Measurements from ENCODE around the genes TEK and TAF1L.

- RRBS = no CpG with 5 or more reads among the region's 59 CpGs
CAGE:
- cytosol, long polyA plus RNA = no peak
- long polyA plus RNA = no peak
- nucleus, long polyA plus RNA = no peak
Measured at GRCh38 chr9:21994904-21995618, 14.0 kb downstream of the CDKN2B start.

DNA sequence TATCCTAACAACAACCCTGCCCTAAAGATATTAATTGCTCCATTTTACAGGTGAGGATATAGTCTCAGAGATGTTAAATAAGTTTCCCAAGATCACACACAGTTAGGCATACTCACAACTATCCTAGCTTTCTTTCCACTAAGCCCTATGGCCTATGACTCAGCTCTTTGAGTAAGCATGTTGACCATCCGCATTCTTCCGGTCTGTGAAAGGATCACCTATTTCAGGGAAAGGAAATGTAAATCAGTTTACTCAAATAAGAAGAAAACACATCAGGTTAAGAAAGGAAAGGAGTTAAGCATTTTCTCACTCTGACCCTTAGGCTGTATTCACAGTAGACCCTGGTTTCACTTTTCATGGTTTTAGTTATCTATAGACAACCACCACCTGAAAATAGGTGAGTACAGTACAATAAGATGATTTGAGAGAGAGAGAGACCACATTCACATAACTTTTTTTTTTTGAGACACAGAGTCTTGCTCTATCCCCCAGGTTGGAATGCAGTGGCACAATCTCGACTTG lies 145.9 kb downstream of the CAAP1 start:
- RRBS = no CpG with 5 or more reads among the region's 3 CpGs
CAGE:
- cytosol, long polyA plus RNA = no peak
- long polyA plus RNA = no peak
- nucleus, long polyA plus RNA = no peak

GRCh38 chr9:26955145-26955798 lies 940 bp upstream of the IFT74 start:
- RRBS = no CpG with 5 or more reads among the region's 4 CpGs
CAGE:
- cytosol, long polyA plus RNA = no peak
- long polyA plus RNA = no peak
- nucleus, long polyA plus RNA = no peak

GRCh38 chr9:27108878-27109633 lies at the start of gene TEK:
Gene TEK (plus strand): TSS chr9:27109225.
- RRBS = no CpG with 5 or more reads among the region's 11 CpGs
CAGE:
- cytosol, long polyA plus RNA = no peak
- long polyA plus RNA = no peak
- nucleus, long polyA plus RNA = no peak

DNA sequence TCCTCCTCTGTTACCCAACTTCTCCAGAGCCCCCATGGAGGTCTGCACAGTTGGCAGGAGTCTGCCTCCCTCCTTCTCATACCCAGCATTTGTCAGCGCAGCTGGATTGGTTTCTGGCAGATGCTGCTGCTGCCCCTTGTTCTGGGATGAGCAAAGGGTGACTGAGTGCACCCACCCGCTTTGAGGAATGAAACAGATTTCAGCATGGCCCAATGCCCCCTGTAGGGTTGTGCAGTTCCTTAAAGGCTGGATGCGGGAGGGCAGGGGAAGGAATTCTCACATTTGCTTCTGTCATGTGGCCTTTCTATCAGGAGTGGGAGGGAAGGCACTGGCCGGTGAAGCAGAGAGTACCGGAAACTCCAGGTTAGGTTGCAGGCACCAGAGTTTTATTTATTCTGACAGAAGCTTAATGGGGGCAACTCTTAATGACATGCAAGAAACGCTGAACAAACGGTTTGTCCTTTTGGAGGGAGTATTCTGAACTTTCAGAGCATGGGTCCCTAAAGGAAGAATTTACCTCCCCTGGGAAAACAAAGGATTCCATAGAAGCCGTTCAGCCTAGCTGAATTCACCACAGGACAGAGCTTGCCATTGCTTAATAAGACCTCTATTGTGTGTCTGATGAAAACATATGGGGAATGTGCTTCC lies 44.0 kb upstream of the EQTN start:
- RRBS = no CpG with 5 or more reads among the region's 8 CpGs
CAGE:
- cytosol, long polyA plus RNA = no peak
- long polyA plus RNA = no peak
- nucleus, long polyA plus RNA = no peak

GRCh38 chr9:27341839-27342381 lies 45.0 kb upstream of the EQTN start:
- RRBS = no CpG with 5 or more reads among the region's 7 CpGs
CAGE:
- cytosol, long polyA plus RNA = no peak
- long polyA plus RNA = no peak
- nucleus, long polyA plus RNA = no peak

- RRBS = no CpG with 5 or more reads among the region's 18 CpGs
CAGE:
- cytosol, long polyA plus RNA = no peak
- long polyA plus RNA = no peak
- nucleus, long polyA plus RNA = no peak
Measured at GRCh38 chr9:27369510-27370462, 72.8 kb upstream of the EQTN start.

GRCh38 chr9:27379294-27379679 lies 82.3 kb upstream of the EQTN start:
- RRBS = no CpG with 5 or more reads among the region's 4 CpGs
CAGE:
- cytosol, long polyA plus RNA = no peak
- long polyA plus RNA = no peak
- nucleus, long polyA plus RNA = no peak

- RRBS = no CpG with 5 or more reads among the region's 5 CpGs
CAGE:
- cytosol, long polyA plus RNA = no peak
- long polyA plus RNA = no peak
- nucleus, long polyA plus RNA = no peak
Measured at GRCh38 chr9:30697512-30697759, 1484.0 kb upstream of the LINGO2 start.

DNA sequence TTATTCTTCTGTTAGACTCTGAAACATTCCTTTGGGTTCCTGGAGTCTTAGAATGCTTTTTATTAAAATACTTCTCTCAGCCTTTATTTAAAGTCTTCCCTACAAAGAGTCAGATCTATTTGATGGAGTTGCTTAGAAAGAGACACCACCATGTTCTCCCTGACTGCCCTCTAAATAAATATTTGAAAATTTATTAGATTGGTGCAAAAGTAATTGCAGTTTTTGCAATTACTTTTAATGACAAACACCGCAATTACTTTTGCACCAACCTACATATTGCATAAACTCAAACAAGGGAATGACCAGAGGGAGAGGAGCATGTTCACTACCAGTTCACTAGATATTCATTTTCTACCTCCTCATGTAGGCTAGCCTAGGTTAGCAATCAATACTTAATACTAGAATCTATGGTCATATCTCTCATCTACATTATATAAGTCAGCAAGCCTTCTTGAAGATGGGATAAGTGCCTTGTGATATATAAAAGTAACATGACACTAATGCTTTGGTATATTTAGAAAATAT lies 1557.6 kb upstream of the LINGO2 start:
- RRBS = no CpG with 5 or more reads among the region's 1 CpG
CAGE:
- cytosol, long polyA plus RNA = no peak
- long polyA plus RNA = no peak
- nucleus, long polyA plus RNA = no peak

GRCh38 chr9:32004634-32004941 lies 379.9 kb upstream of the ACO1 start:
- RRBS = no CpG with 5 or more reads among the region's 2 CpGs
CAGE:
- cytosol, long polyA plus RNA = no peak
- long polyA plus RNA = no peak
- nucleus, long polyA plus RNA = no peak

GRCh38 chr9:32635451-32635768 lies at the start of gene TAF1L:
Gene TAF1L (minus strand): TSS chr9:32635669.
- RRBS = no CpG with 5 or more reads among the region's 21 CpGs
CAGE:
- cytosol, long polyA plus RNA = no peak
- long polyA plus RNA = no peak
- nucleus, long polyA plus RNA = no peak

GRCh38 chr9:33023896-33024555 lies 1.0 kb upstream of the DNAJA1 start:
- RRBS = no CpG with 5 or more reads among the region's 14 CpGs
CAGE:
- cytosol, long polyA plus RNA = no peak
- long polyA plus RNA = no peak
- nucleus, long polyA plus RNA = no peak

DNA sequence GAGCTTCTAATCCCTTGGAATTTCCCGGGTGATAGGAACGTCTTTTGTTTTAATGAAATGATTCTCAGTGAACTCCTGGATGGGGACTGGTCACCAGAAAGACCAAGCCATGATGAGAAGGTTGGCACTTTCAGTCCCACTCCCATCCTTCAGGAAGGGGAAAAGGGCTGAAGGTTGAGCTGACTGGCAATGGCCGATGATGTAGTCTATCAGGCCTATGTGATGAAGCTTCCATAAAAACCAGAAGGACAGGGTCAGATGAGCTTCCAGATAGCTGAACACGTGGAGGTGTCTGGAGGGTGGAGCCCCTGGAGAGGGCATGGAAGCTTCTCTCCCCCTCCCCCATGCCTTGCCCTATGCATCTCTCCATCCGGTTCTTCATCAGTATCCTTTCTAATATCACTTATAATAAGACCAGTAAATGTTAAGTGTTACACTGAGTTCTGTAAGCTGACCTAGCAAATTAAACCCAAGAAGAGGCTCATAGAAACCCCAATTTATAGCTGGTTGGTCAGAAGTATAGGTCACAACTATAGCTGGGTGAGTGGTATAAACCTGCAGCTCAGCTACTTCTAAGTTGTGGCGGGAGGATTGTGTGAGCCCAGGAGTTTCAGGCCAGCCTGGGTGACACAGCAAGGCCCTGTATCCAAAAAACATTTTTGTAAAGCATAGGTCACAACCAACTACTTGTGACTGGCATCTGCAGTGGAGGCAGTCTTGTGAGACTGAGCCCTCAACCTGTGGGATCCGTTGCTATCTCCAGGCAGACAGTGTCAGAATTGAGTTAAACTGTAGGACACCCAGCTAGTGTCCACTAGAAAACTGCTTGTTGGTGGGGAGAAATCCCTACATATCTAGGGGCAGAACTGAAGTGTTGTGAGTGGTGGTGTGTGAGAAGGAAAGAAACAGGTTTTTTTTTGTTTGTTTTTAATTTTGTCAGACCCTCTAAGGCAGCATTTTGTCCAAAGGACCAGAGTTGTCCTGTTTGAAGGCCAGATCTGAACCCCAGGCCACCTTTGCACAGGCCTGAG lies 32.8 kb upstream of the SMU1 start:
- RRBS = no CpG with 5 or more reads among the region's 7 CpGs
CAGE:
- cytosol, long polyA plus RNA = no peak
- long polyA plus RNA = no peak
- nucleus, long polyA plus RNA = no peak

- RRBS = no CpG with 5 or more reads among the region's 7 CpGs
CAGE:
- cytosol, long polyA plus RNA = no peak
- long polyA plus RNA = no peak
- nucleus, long polyA plus RNA = no peak
Measured at GRCh38 chr9:33120249-33120860, 43.9 kb upstream of the SMU1 start.

DNA sequence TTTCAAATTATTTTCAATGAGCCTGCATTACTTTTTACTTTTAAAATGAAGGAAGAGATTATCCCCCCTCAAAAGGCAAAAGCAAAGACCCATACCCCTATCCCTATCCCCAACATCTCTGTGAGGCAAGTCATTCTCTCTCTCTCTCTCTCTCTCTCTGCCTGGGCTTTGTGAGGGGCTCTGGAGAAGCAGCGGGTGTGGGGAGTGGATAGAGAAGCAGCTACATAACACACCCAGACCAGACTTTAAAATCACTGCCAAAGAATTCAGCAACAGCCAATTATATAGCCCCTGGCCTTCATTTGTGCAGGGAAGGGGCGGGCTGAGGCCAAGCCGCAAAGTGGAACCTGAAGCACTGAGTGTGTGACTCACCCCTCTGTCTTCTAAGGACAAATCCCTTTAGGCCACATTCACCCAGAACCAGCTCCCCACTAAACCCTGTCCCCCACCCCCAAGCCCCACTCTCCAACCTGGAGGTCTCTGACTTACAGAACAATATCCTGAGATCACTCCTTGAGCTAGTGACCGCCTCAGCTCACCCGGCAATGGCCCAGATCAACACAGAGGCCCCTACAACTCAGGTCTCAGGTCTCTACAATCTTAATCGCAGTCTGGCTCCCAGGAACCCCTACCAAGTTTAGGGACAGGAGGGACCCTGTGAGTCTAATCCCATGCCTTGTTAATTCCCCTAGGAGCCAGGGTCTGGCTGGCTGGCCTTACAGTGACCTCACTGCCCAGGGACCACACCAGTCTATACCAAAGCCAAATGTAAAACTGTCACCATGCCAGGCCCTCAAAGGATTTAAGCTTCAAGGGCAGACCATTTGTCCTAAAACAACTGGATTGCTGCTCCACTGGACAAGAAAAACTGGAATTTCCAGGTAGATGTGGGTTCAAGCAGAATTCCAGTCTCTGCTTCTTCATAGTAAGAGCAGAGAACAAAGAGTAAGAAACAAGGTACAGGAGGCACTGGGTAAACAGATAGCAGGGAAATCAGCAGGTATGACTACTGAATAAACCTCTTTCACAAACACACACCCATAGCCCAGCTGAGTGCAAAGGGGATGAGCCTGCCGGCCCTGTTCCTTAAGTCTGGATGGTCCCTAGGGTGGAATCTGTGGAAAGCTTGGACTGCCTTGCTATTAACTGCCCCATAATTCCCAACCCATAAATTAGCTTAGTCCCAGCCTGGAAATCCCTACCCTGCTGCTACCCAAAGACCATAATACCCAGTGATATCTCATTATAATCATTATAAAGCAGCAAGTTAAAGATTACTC lies 5.8 kb downstream of the B4GALT1 start:
- RRBS = no CpG with 5 or more reads among the region's 7 CpGs
CAGE:
- cytosol, long polyA plus RNA = no peak
- long polyA plus RNA = no peak
- nucleus, long polyA plus RNA = no peak

DNA sequence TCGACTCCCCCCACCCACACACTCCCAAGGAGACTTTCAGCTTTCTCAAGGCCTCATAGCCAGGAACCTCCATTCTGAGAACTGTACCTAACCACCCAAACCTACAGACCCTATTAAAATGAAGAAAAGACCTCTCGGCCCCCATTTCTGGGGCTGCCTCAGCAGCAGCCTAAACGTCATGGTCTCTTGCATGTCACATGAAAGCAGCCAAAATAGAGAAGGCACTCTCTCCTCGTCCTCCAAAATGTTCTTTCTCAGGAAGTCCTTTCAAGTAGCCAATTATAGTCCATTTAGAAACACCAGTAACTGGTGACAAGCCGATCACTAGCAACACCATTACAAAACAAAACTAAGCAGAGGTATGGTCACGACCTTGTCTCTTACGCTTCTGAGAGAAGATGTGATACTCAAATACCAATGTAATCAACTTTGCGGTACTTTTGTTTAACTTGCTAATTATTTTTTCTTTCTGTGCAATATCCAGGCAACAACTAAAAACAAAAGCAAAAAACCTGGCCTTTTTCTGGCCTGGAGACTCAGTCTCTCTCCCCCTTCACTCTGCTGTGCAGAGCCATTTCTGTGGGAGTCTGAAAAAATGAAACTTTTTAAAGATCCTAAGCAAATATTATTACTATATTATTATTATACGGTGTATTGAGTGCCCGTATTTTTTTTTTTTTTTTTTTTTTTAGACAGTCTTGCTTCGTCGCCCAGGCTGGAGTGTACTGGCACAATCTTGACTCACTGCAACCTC lies 2.7 kb downstream of the B4GALT1 start:
- RRBS = no CpG with 5 or more reads among the region's 12 CpGs
CAGE:
- cytosol, long polyA plus RNA = no peak
- long polyA plus RNA = no peak
- nucleus, long polyA plus RNA = no peak

- RRBS = no CpG with 5 or more reads among the region's 9 CpGs
CAGE:
- cytosol, long polyA plus RNA = no peak
- long polyA plus RNA = no peak
- nucleus, long polyA plus RNA = no peak
Measured at GRCh38 chr9:33202509-33202928, 35.4 kb upstream of the B4GALT1 start.

DNA sequence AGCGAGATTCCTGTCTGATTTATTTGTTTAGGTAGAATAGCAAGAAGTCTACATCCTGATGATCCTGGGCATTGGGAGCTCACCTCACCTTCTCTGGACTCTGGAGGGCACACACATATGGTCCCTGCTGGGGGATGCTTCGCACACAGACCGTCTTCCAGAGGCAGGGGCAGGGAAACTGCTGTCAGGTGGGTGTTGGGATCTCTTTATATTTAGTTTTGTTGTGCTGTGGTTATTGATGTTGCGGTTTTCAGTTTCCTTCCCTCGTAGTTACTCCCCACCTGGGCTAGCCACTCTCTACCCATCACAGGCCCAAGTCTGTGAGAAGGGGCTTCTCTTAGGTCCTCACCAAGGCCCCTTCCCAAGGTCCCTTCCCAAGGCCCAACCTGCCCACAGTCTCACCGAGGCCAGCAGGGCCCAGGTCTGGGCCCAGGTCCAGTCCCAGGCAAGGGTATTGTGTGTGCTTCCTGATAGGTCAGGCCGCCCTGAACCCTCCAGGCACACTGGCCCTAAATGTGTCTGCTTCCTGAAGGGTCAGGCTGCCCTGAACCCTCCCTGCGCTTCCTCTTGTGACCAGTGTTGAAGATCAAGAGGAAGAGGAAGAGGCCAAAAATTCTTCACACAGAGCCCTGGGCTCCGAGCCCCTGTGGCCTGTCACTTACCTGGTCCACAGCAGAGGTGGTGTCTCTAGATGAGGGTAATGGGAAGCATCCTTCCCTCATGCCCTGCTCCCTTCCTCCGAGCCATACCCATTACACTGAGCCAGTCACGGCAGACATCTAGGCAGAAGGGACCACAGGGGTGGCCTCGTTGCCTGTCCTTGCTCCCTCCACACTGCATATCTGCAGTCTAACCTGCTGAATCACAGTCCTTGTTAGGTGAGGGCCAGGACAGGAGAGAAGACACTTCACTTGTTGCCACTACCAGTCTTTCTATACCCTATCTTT lies 18.8 kb upstream of the SPINK4 start:
- RRBS = no CpG with 5 or more reads among the region's 12 CpGs
CAGE:
- cytosol, long polyA plus RNA = no peak
- long polyA plus RNA = no peak
- nucleus, long polyA plus RNA = no peak

DNA sequence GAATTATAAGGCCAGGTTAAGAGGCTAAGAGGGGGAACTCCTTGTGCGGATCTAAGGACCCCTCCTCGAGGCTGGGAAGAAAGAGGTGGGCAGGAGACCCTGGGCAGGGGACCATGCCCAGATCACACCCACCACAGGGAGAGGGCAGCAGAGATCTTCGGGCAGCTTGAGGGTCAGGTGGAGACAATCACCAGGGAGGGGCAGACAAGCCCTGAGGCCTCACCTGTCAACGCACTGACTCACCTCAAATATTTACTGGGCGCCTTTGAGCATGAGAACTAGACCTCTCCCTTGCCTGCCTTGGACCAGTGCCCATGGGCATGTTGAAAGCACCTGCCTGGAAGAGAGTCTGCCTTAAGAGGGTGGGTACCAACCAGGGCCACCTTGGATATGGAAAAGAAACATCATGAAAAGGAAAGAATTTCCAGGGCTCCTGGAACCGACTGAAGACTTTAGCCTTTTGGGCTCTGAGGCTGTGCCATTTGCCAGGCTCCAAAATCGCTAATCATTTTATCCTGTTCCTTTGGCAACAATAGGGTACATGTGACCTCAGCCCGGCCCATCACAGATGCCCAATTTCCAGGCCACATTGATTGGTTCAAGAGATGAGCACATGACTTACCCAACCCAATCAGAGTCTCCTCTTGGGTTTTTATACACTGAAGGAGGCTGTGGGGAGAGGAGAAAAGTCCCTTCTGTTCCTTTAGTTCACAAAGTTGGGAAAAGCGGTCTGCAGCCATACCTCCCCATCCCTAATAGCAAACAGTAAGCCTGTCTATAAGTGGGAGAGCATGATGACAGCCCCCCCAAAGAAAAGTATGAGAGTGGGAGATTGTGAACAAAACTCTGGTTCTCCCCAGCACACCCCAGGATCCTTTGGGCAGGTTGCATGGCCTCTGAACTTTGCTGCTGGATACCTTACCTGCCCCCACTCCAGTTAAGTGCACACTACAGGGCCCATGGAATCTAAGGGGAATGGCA lies 10.3 kb upstream of the SPINK4 start:
- RRBS = no CpG with 5 or more reads among the region's 9 CpGs
CAGE:
- cytosol, long polyA plus RNA = no peak
- long polyA plus RNA = no peak
- nucleus, long polyA plus RNA = no peak